ENCODE measurements around the gene ZMYND19.

- RRBS, 2 experiments, result no CpG with 5 or more reads among the region's 19 CpGs
Measured at GRCh38 chr9:137444887-137445743, 4.0 kb upstream of the ENTPD8 start.

- RRBS, 2 experiments, result no CpG with 5 or more reads among the region's 4 CpGs
Measured at GRCh38 chr9:137518464-137519230, 31.6 kb downstream of the PNPLA7 start.

DNA sequence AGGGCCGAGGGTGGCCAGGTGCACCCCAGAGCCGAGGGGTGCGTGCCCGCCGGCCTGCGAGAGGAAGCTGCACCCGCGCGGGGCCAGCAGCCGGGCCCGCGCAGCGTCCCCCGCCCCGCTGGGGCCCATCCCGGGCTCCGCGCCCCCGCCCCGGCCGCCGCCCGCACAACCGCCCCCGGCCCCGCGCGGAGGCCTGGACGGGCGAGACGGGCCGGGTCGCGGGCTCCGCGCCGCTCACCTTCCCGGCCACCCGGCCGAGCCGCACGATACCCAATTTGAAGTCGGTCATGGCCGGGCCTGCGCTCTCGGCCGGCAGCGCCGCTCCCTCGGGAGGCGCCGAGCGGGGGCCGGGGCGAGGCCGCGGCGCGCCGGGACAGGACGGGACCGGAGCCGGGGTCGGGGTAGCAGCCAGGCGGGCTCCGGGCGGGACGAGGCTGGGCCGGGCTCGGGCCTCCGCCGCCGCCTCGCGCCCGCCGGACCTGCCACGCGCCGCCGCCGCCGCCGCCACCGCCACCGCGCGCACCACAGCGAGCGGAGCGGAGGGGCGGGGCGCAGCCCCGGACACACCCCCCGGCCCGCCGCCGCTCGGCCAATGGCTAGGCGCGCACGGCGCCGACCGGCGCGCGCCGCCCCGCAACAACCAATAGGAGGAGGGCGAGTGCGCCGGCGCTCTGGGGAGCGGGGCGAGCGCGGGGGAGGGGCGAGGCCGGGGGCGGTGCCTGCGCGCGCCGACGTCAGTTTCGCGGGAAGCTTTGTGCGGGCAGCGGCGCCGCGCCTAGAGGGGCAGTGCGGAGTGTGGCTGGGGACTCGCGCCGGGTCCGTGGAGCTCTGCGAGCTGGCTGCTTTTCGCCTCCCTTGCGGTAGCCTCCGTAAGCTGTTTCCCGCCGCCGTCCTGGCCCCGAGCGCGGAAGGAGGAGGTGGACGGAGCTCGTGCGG lies at the start of gene ZMYND19:
Gene ZMYND19 (minus strand): TSS at position 538 of the 936 bp plus-strand sequence.
- RRBS, 2 experiments, result 1 to 4% methylated on average over 77 of the region's 151 CpGs

DNA sequence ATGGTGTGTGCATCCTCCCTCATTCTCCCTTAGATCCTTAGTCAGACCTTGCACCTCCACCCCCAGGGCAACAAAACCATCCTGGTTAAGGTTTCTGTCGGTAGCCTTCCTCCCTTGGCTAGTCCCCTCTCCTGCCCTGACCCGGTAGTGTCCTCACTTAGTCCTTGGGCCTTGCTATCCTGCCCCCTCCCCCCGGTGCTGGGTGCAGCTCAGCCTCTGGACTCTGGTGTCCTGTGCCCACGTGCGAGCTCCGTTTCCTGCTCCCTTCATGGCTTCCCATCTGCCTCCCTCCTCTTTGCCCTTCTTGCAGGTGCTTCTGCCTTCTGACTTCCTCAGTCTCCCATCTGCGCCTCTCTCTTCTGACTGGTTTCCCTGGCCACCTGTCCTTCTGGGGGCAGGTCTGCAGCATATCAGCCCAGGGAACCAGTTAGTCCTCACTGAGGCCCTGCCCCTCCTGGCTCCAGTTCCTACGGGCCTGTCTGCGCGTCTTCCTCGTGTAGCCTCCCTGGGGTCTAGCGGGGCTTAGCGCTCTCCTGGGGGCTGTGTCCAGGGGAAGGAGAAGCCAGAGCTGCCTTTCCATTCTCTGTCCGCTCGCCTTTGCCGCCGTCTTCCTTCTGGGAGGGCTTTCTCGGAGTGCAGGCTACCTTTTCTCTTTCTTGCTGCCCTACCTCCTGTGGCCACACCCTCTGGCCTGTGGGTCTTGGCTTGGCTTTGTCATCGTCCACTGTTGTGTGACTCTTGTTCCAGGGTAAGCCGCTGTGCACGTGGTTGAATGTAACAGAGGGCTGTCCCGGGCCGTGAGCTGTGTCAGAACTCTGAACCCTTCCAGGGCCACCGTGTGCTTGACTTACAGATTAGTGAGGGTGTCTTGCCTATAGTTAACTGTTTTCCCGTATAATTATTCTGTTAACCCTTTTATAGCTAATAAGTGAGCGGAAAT lies 51.7 kb downstream of the EHMT1 start:
- RRBS, 2 experiments, result 63% methylated on average over 1 of the region's 26 CpGs; no CpG with 5 or more reads in 1 of the 2 experiments

DNA sequence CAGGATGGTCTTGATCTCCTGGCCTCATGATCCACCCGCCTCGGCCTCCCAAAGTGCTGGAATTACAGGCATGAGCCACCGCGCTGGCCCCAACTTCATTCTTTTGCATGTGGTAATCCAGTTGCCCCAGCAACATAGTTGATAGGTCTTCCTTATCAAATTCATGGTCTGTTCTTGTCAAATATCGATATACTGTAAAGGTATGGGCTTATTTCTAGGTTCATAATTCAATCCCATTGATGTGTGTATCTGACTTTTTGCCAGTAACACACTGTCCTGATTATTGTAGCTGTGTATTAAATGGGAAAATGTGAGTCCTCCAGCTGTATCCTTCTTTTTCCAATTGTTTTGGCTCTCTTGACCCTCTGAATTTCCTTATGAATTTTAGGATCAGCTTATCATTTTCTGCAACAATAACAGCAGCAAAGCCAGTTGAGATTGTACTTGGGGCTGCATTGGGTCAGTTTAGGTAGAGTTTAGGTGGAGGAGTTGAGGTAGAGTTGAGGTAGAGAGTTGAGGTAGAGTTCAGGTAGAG lies 68.2 kb downstream of the EHMT1 start:
- RRBS, 2 experiments, result no CpG with 5 or more reads among the region's 5 CpGs

GRCh38 chr9:137740281-137740709 lies 121.5 kb downstream of the EHMT1 start:
- RRBS, 2 experiments, result no CpG with 5 or more reads among the region's 11 CpGs